Measurements from ENCODE around the genes NEPRO, ZDHHC23 and TIGIT.

DNA sequence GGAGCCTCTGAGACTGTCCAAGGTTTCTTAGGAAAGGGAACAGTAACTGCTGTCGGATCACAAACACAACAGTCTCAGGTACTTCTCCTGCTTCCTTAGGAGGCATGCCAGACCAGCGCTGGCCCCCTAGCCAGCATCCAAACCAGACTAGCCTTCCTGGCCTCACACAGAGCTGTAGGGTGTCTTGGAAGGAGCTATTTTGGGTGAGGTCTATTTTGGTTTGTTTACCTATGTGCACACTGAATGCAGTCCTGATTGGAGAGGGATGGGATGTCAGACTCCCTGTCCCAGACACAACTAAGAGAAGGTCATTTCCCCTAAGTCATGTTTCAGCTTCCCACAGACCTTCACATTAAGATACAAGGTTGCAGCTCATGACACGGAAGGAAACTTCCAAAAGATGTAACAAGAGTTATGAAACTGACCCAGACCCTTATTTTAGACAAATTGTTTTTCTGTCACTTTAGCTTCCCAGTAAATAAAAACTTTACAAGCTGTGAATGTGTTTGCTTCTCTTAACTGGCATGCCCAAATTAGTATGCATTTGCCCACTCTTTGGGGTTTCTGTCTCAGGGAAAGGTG lies 28.7 kb downstream of the CCDC80 start:
- PRO-cap: no peak
- RAMPAGE, long total RNA, 4 experiments: no peak in any of the 4 experiments

DNA sequence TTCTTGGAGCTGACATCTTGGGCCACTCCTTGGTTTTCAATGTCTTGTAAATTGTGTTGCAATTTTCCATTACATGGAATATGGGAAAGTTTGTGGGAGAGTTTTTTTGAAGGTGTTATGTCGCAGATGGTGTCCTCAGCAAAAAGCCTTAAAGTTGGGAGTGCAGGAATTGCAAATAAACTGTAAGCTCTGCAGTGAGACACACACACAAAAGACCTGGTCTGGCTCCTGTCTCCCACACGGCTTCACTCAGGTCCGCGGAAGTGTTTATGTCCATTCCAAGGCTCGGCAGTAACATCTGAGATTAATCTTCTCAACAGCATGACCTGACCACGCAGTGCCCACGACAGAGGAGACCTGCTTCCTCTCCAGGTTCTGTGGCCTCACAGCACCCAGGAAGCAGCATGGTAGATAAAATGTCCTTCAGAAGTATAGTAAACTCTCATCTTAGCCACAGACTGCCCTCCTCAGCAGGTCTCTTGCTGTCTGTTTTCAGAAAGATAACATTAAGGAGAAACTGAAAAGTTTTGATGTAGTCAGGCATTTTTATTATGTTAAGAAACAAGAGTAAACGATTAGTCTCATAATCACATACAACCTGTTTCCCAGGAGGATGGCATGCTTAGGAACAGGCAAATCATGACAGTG lies 34.8 kb downstream of the CD200R1L start:
- PRO-cap: no peak
- RAMPAGE, long total RNA, 4 experiments: no peak in any of the 4 experiments

- PRO-cap: unidirectional peak, plus-strand start at chr3:112939878
- RAMPAGE, long total RNA, 4 experiments: no peak in any of the 4 experiments
Measured at GRCh38 chr3:112939760-112939962, 35.2 kb downstream of the CD200R1 start.

- PRO-cap: bidirectional peak, plus-strand start at chr3:113019796, minus-strand start at chr3:113019708
- RAMPAGE, long total RNA, 4 experiments: start-site peak on the plus strand in 1 of 4 experiments, at chr3:113019500-113019518 at its widest, 17 reads per replicate; start-site peak on the minus strand in 3 of 4 experiments, at chr3:113019645-113019666 at its widest, 25 to 40 reads per replicate
Measured at GRCh38 chr3:113018853-113020040, at the start of gene NEPRO. Gene NEPRO, minus strand, starts transcription at chr3:113019671.

DNA sequence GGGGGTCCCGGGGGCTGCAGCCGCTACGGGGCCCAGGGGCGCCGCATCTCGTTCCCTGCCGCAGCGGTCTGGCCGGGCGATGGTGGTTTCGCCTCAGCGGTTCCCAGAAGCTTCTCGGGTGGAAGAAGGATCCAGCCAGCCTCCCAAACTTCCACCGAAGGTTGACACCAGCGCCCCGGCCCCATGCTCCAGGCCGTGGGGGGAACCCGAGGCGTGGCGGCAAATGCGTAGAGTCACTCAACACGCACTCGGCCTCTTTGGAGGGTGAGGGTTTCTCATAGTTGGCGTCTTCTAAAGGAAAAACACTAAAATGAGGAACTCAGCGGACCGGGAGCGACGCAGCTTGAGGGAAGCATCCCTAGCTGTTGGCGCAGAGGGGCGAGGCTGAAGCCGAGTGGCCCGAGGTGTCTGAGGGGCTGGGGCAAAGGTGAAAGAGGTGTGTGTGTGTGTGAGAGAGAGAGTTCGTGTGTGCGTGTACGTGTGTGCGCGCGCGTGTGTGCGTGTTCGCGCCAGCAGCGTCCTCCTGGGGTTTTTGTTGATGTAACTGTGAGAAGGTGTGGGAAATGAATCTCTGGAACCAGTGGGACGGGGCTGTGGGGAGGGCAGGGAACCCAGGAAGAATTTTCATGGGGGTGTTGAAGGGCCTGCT lies 1.0 kb downstream of the BOC start:
- PRO-cap: no peak
- RAMPAGE, long total RNA, 4 experiments: no peak in any of the 4 experiments

DNA sequence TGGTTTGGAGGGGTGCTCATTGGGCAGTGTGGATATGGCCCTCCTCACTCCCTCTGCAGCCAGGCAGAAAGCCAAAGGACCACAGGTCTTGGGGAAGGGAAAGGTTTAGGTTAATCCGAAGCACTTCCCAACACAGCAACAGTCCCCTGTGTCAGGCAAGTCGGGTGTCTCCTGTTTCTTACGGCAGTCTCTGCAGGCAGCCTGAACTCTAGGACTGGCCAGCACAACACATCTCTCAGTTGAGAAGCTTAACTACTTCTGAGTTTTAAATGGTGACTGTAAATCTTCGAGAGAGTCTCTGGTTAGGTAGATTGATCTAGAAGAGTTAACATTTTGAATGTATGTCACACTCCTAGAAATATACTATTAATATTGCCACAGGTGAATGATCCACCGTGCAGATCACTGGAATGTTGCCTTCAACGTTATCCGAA lies 36.8 kb downstream of the BOC start:
- PRO-cap: no peak
- RAMPAGE, long total RNA, 4 experiments: no peak in any of the 4 experiments

GRCh38 chr3:113285099-113286172 lies 74.1 kb downstream of the BOC start:
- PRO-cap: no peak
- RAMPAGE, long total RNA, 4 experiments: no peak in any of the 4 experiments

DNA sequence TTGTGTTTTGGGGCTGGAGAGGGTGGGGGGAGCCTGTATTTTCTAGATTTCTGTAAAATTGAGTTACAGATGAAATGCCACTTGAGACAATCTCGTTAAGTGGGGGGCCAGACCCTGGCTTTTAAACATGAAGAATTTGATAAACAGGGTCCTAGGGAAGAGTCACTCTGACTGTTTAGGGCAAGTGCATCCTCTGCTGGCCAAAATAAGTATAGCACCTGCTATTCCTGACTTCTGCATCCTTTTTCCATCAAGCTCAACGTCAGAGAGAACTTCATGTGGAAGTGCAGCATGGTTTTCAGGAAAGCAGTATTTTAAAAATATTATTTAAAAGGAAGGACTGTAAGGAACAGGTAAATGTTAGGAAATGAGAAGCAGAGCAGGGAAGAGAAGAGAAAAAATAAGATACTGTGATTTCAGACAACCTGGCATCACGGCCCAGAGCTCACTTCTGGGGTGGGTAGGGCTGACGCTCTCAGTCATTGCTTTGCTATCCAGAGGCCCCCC lies 76.8 kb downstream of the BOC start:
- PRO-cap: no peak
- RAMPAGE, long total RNA, 4 experiments: no peak in any of the 4 experiments

GRCh38 chr3:113344534-113344834 lies 96.8 kb downstream of the CFAP44 start:
- PRO-cap: no peak
- RAMPAGE, long total RNA, 4 experiments: start-site peak on the minus strand in 1 of 4 experiments, at chr3:113344597-113344639 at its widest, 10 reads per replicate

DNA sequence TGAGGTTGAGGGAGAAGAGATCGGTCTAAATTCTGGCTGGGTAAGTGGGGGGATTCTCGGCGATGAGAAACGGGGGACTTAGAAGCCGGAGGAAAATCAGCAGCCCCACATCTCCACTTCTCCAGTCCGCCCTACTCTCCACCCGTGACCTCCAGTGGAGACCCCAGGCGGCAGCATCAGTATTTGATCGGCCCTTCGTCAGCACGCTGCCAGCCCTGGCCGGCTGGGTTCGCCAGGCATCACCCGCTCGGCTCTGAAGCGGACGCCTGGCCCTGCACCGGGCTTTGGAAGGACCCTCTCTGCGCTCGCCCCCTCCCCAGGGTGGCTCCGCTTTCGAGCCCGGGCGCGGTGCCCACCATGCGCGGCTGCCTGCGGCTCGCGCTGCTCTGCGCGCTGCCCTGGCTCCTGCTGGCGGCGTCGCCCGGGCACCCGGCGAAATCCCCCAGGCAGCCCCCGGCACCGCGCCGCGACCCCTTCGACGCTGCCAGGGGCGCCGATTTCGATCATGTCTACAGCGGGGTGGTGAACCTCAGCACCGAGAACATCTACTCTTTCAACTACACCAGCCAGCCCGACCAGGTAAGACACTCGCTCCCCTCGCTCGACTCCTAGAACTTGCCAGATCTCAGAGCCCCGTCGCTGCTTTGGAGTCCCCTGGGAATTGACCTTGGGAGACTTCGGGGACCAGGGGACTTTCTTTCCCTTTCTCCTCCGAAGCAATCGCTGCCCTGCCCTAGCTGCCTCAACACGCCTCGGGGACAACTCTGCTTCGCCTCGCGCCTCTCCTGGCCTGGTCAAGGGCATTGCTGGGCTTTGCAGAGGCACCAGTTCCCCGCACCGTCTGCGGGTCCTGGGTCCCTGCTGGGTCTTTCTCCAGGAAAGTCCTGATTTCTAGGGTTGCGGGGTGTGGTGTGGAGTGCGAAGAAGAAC lies 575 bp downstream of the SIDT1 start:
- PRO-cap: bidirectional peak, plus-strand start at position 110 of the sequence, minus-strand start at position 178 of the sequence; unidirectional peak, minus-strand start at position 787 of the sequence
- RAMPAGE, long total RNA, 4 experiments: no peak in any of the 4 experiments

DNA sequence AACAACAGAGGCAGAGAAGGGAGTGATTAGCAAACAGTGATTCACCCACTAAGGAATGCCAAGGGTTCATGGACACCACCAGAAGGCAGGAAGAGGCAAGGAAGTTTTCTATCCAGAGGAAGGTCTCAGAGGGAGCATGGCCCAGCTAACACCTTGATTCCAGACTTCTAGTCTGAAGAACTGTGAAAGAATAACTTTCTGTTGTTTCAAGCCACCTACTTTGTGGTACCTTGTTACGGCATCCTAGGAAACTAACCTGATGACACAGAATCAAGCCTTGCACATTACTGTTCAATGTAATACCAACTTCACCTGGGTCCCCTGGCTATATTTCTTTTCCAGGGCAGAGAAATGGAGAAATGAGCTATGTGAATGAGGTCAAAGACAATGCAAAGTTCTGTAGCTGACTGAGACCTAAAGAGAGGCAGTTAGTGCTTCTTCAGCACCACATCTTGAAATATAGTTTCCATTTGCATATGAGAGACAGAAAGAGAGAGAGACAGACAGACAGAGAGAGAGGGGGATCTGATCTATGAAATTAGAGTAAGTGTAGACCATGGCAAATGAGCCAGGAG lies 25.3 kb downstream of the SIDT1 start:
- PRO-cap: no peak
- RAMPAGE, long total RNA, 4 experiments: start-site peak on the plus strand in 1 of 4 experiments, centred at position 298 of the sequence, 6 reads per replicate

DNA sequence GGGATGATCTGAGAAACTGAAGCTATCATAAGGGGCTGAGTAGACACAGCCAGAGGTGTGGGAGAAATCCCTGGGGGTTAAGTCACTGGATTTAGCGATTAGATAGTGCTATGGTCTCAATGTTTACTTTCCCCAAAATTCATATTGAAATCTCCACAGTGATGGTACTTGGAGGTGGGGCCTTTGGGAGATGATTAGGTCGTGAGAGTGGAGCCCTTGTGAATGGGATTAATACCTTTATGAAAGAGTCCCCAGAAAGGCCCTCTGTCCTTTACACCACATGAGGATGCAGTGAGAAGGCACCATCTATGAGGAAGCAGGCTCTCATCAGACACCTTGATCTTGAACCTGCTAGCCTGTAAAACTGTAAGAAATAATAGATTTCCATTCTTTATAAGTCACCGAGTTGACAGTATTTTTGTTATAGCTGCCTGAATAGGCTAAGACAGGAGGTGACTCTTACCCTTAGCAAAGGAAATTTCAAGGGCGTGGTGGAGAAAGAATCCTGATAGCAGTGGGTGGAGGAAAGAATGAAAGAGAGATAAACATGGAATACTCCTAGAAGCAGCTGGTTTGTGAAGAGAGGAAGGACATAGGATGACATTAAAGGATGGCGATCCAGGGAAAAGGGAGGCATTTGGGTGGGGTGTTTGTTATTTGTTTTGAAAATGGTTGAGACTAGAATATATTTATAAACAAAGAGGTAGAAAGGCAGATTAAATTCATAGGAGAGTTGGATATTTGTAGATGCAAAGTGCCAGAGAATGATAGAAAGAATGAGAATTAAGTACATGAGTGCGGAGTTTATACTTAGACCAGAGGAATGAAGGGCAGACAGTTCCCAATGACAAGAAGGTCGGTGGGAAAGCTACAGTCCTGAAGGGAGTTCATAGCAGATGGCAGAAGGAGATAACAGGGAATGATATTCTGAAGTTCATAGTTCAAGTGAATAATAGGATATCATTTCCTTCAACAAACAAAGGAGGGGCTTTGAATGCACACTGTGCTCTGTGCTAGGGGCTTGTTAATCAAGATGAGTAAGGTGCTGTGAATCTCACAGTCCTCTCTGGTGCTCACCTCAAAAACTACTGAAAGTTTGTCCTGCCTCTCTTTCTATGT lies 41.4 kb downstream of the SIDT1 start:
- PRO-cap: unidirectional peak, plus-strand start at position 571 of the sequence; unidirectional peak, plus-strand start at position 1,027 of the sequence
- RAMPAGE, long total RNA, 4 experiments: no peak in any of the 4 experiments

- PRO-cap: no peak
- RAMPAGE, long total RNA, 4 experiments: start-site peak on the minus strand in 2 of 4 experiments, at chr3:113691368-113692075 at its widest, 7 to 20 reads per replicate
Measured at GRCh38 chr3:113691349-113692208, 4.9 kb downstream of the USF3 start.

- PRO-cap: no peak
- RAMPAGE, long total RNA, 4 experiments: no peak in any of the 4 experiments
Measured at GRCh38 chr3:113721136-113722303, 24.5 kb downstream of the NAA50 start.

DNA sequence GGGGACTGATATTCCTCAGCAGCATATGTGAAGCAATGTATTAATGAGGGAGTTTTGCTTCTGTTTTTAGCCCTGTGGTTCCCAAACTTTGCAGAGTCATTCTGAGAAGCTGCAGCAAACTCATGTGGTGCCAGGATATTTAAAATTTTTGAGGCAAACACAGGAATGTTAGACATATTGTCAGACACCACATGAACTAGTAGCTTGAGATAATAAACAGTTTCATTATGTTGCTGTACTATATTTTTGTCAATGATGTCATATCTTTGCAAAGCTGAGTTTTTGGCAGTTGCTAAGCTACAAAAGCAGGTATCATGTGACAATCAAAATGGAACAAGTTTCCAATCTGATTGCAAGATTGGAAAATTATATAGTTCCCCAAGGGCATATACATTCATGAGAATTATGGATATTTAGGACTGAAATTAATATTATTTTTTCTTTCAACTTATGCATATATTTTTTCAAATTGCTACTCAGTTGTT lies 36.7 kb downstream of the ATP6V1A start:
- PRO-cap: no peak
- RAMPAGE, long total RNA, 4 experiments: no peak in any of the 4 experiments

DNA sequence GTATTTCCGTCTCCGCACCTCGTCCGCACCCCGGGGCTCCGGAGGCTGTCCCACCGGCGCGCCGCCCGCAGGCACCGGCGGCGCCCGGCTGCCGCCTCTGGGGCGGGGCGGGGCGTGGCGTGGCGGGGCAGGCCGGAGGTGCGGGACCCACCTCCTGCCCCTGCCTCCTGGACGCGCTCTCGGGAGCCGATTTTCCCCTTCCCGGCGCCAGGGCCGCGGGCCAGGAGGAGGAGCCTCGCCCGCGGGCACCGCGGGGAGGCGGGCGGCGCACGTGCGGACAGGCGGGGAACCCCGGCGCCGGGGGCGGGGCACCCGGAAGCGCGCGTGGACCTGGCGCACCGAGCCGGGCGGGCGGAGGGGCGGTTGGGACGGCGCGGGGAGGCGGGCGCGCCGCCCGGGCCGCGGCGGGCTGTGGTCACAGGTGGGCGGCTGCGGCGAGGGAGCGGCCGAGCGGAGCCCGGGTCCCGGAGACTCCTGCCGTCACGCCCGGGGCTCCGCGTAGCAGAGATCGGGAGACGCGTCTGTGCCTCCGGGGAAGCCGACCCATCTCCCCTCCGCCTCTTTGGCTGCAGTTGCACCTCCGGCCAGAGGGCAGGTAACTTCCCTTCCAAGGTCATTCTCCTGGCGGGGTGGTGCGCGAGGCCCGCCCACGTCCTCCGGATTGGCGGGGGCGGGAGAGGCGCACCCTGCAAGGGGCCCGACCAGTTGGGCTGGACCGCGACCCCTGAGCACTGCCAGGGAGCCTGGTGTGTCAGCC lies at the start of gene ZDHHC23:
Gene ZDHHC23 (plus strand): TSS at position 418 of the 757 bp plus-strand sequence.
- PRO-cap: bidirectional peak, plus-strand start at position 356 of the sequence, minus-strand start at position 99 of the sequence
- RAMPAGE, long total RNA, 4 experiments: start-site peak on the plus strand in 2 of 4 experiments, centred at positions 404 to 732 of the sequence, 18 to 94 reads per replicate

GRCh38 chr3:113985061-113986107 lies 37.6 kb downstream of the ZDHHC23 start:
- PRO-cap: no peak
- RAMPAGE, long total RNA, 4 experiments: start-site peak on the plus strand in 2 of 4 experiments, at chr3:113985221-113985569 at its widest, 5 to 13 reads per replicate

GRCh38 chr3:114293419-114294482 lies at the start of gene TIGIT:
Gene TIGIT, plus strand, starts transcription at chr3:114294028.
- PRO-cap: no peak
- RAMPAGE, long total RNA, 4 experiments: start-site peak on the plus strand in 1 of 4 experiments, at chr3:114293954-114294100 at its widest, 17 reads per replicate

DNA sequence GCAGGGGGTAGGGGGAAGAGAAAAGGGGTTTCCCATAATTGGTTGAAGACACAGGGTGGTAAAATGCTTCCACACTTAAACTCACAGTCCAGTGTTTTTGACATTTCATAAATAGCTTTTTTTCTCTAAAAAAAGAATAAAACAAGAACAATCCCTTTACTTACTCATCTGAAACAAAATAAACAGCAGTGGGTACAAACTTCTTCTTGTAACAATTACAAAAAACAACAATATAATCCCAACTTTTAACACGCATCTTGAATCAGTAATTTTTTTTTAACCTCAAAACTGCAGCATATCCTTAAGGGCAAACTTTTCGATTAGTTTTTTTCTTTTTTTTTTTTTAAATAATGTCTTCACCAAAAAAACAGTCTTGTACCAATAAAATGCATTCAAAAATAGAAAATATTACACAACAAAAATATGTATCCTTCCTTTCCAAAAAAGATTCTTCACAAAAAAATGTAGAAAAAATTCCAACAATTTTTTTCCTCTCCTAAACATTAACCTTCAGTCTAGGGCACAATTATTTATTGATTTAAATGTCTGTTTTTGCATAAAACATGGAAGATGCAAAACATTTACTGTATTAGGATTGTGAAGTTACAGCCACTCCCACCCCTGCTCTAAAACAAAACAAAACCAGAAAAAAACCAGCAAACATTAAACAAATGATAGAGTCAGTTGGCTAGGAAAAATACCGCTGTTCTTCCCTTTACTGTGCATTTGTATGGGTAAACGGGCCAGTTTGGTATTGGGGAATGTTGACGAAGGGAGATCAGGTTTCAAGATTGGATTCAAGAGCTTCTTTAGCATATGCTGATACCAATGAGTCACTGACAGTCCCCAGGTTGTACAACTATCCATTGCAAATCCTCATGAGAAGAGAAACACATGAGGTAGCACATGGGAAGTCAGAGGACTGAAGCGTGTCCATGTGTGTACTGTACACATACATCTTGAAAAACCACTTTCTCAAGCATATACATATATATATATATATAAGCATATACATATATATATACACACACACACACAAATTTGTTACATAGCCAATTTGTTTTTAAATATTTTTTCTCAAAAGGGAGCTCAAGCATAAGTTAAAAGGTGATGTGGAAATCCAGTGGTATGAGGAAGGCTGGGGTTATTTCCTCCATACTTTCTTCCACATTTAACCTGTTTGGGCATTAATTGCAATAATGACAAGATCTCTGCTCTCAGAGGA lies 25.4 kb downstream of the TIGIT start:
- PRO-cap: no peak
- RAMPAGE, long total RNA, 4 experiments: start-site peak on the minus strand in 1 of 4 experiments, centred at position 967 of the sequence, 7 reads per replicate

- PRO-cap: no peak
- RAMPAGE, long total RNA, 4 experiments: no peak in any of the 4 experiments
Measured at GRCh38 chr3:114452210-114452743, 158.4 kb downstream of the TIGIT start.

Data from transverse colon (tissue), 4 donors.